RPMI7951 (cell line): ENCODE measurements around a stretch of chr21.

- RAMPAGE, long total RNA, result no peak
Measured at GRCh38 chr21:18443448-18444077, 40.0 kb upstream of the TMPRSS15 start.

DNA sequence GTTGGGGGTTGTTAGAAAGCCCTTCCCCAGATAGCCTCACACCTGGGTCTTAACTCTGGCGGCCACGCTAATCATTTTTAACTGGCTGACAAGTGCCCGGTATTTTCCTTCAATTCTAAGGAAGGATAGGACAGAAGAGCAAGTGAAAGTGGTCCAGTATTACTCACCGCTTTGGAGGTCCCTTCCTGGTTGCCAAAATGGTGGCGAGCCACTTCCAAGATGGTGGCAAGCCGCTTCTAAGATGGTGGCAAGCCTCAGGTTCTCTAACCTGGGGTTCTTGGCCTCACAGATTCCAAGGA lies 356.0 kb upstream of the TMPRSS15 start:
- RAMPAGE, long total RNA, result no peak

DNA sequence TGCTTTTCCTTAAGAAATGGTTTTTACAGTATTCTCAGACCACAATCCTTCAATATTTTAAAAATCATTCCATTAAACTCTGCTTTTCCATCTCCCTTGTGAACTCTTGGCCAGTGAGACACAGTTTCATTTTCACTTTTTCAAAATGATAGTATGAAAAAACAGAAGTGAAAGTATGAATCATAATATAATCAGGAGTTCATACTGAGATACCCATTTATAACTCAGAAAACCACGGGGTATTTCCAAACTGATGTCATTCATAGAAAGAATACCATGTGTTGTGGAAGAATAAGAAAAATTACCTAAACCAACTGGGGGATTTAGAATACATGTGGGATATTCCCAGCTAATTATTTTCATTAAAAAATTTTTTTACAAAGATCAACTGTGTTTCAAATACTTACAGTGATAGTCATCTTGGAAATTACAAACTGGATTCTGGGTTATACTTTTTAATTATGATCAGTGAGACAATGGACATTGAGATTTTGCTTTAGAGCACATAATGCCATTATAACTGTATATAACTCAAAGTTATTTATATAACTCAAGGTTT lies 149.8 kb downstream of the MRPL39 start:
- RAMPAGE, long total RNA, result no peak

GRCh38 chr21:25879130-25879380 lies 144.3 kb downstream of the GABPA start:
- RAMPAGE, long total RNA, result no peak

- RAMPAGE, long total RNA, result no peak
Measured at GRCh38 chr21:25983617-25984357, 186.8 kb downstream of the APP start.

- RAMPAGE, long total RNA, result no peak
Measured at GRCh38 chr21:26070948-26071607, 99.5 kb downstream of the APP start.

- RAMPAGE, long total RNA, result no peak
Measured at GRCh38 chr21:26107585-26108002, 63.0 kb downstream of the APP start.

- RAMPAGE, long total RNA, result no peak
Measured at GRCh38 chr21:26115712-26116273, 54.8 kb downstream of the APP start.

DNA sequence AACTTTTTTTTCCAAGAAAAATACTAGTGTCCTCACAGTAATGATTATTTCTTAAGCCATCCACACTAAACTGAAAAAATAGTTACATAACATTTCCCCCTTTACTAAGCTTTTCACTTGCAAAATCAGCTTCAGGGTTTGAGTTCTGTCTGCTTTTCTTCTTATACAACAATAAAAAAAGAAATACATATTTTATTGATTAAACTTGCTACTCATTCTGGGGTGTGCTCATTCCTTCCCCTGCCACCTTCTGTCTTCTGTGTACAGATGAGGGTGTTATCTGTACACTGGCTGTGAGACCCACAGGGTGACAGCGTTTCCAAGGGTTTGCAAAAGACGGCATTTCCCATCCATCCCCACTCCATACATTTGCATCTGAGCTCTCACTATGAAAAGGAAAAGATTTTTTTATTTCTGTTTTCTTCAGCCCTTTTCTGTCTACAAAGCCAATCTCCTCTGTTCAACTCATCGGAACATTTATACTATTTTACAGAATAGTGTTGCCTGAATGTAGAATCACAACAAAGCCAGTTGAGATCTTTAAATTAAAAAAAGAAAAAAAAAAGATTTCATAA lies 4.4 kb downstream of the APP start:
- RAMPAGE, long total RNA, result no peak

DNA sequence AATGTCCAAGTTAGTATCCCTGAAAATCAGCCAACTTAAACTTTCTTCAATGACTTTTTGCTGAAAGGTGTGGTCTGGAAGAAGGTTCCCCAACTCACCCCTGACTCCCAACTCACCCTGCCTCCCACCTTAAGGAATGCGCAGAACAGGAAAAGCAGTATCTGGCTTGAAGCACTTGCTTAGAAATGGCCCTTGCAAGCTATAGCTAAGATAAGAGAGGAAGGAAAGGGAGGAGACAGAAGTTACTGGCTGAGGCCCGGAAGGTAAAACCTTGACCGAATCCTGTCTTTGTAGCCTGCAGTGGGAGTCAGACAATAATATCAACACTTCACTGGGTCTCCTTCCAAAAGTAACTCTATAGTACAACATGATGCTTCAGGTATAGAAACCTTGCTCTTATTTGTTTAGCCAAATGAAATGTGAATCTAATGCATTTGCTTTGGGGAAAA lies 2.9 kb downstream of the CYYR1 start:
- RAMPAGE, long total RNA, result no peak

DNA sequence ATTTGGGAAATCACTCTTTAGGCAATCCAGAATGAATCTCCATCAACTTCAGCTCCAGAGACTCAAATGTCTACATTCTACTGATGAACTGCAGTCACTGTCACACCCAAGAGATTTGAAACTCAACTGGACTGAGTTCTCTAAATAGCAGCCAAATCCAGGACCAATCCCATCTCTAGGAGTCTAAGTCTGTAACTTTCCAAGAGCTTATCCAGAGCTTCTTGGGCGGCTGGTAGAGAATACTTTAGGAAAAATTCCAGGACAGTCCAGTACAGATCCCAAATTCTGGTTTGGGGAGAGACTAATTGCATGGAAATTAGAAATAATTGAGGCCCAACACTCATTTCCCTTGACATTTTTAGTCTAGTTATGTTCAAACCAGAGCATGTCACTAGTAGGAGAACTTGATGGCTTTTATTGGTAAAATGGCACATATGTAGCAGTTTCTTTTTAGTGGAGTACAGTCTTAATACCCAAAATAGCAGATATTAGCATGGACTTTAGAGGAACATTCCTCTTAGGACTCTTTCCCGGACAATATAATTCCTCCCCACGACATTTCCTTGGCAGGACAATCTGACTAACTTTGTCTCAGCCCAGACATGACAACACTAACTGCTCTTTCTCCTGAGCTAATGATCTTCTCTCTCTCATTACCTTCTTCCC lies 62.7 kb downstream of the ADAMTS1 start:
- RAMPAGE, long total RNA, result no peak

DNA sequence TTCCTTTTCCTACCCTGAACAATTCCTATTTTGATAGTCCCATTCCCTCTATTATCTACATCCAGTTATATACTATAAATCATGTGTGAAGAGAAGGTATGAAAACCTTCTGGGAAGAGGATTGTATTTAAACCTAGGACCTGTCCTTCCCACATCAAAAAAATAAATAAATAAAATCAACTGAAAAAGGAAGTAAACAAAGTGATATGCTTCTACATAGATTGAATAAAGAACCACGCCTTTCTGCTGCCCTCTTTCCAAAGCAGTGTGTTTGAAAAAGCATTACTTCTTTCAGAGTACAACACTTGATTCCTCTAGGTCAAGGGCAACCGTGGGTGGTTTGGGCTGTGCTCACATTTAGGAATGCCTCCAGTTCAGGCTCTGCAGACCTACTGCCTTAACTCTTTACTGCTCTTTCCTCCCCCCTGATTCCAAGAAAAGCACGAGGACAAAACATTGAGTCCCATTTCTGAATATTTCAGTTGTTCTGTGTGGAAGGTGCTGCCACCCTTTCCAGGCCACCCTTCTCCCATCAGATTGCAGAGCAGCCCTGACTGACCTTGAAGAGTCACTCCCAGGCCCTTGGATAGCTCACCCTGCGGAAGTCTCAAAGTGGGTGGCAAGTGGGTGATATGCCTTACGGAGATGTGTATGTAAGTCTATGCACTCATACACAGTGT lies 45.2 kb downstream of the ADAMTS1 start:
- RAMPAGE, long total RNA, result no peak

DNA sequence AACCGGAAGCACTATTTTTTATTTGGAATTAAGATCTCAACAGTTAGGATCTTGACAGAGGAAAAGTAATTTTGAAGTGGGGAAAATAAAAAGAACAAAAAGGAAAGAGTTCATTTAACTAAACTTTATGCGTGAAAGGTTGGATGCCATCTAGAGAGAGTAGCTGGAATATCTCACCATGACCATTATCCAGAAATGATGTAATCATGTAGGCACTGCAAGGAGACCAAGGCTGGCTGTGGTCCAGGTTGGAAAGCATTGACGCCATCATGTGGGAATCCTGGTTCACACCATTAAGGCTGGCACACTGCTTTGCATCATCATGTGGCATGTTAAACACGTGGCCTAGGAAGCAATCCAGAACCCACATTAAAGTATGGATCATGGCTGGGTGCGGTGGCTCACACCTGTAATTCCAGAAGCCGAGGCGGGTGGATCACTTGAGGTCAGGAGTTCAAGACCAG lies 4.4 kb downstream of the ADAMTS1 start:
- RAMPAGE, long total RNA, result no peak

DNA sequence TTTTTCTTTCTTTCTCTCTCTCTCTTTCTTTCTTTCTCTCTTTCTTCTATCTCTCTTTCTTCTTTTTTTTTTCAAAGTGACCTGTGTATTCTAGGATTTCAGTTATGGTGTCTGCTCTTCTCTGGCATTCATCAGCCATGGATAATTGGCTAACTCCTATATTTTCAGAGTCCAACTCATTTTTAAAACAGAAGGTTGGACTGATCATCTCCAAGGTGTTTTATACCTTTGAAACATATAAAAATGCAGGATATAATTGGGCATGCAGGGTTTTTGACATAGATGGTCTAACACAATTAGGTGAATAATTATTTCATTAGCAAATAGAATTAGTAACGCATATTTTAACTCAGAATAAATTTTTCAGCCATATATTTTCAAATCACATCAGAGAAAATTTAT lies 38.2 kb downstream of the ADAMTS5 start:
- RAMPAGE, long total RNA, result no peak

- RAMPAGE, long total RNA, result no peak
Measured at GRCh38 chr21:28089644-28090856, 795.1 kb downstream of the N6AMT1 start.

GRCh38 chr21:28336265-28336727 lies 548.9 kb downstream of the N6AMT1 start:
- RAMPAGE, long total RNA, result no peak

DNA sequence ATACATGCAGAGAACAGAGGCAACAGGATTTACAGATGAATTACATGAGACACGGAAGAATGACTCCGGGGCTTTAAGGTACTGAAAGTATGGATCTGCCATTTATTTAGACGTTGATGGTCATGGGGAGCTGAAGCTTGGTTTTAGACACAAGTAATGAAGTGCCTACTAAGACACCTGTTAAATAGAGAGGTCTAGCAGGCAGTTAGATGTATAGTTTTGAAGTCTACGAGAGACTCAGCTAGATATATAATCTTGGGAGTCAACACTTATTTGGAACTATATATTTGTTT lies 1.0 kb downstream of the RWDD2B start:
- RAMPAGE, long total RNA, result no peak

GRCh38 chr21:29061174-29061946 lies 12.1 kb downstream of the CCT8 start:
- RAMPAGE, long total RNA, result no peak

DNA sequence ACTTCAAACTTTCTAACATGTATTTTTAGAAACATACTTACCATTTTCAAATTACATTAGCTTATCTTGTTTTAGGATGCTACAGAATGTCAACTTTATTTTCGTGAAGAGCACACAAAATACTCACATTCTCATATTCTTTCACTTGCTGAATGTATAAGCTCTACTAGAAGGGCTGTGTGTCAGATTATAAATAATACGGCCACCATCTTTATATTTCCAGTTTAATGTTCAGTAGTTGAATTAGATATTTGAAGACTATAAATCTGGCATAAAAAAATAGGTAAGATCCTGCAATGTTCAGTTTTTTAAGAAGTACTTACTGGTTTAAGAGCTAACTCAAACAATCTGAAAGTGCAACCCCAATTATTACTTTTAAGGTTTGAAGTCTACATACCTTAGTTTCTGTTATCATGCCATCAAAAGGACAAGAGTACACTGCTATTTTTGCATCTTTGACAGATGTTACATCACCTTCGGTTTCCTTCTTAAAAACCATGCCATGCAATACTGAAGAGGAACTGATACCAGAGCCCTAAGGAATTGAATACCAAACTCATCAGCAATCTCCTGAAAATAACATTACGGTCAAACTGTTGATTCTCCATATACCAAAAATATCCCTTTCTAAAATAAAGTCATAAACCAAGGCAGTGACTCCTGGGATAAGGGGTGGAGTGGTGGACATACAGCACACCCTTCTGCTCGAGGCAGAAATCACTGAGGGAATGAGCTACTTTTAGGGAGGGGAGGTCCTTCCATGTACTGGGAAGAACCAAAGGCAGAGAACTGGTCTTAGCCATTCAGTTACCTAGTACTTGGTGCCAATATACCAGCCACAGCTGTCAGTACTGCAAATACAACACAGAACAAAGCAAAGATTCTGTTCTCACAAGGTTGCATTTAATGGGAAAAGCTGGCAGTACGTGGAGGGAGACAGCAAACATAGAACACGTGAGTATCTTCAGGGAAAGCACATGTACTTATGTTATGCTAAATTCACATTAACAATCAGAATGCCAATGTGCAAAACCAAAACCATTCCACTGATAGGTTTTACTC lies 8.5 kb downstream of the CCT8 start:
- RAMPAGE, long total RNA, result no peak

- RAMPAGE, long total RNA, result no peak
Measured at GRCh38 chr21:29092152-29092443, 18.6 kb upstream of the CCT8 start.